Tongue (tissue), 2 donors: Measurements from ENCODE around the gene LURAP1L.

GRCh38 chr9:6931671-6932325 is 174.0 kb downstream of the KDM4C start:
- RAMPAGE, long total RNA, result no peak

DNA sequence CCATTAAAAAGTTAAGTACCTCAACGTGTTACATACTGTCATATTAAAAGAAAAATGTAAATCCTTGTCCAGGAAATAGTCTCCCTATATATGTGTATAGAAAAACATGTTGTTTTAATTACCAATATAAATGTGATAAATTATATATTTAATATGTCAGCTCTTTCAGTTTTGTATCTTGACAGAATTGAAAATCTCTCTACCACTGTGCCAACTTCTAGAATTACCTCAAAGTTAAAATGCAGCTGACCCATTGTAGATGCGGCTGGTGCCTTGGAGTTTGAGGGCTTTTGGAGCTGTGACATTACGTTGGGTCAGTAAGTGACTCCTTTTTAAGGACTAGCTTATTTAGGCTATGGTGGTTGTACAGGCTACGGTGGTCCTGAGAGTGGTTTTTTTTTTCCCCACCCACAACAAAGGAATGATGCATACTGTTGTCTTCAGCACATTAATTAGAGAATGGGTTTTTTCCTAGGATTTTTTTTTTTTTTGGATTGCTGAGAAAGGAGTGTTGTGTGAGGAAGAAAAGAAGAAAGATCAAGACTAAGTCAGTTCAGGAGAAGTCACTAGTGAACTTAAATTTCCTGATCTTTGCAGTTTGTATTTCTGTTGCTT is 237.0 kb downstream of the KDM4C start:
- RAMPAGE, long total RNA, result no peak

DNA sequence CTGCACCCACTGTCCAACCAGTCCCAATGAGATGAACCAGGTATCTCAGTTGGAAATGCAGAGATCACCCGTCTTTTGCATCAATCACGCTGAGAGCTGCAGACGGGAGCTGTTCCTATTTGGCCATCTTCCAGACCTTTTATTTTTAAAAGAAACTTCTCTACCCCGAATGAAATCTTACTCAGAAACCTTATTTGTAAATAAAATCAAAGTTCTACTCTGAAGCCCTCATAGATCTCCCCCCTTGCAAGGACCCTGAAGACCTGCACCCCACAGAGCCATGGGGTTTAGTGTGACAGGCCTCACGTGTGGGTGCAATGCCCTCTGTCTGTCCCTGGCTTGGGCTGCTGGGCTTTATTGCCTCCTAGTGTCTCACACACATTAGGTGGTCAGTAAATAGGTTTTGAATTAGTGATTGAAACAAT is 403.6 kb downstream of the KDM4C start:
- RAMPAGE, long total RNA, result no peak

GRCh38 chr9:7739807-7740179 is 59.8 kb downstream of the DMAC1 start:
- RAMPAGE, long total RNA, result no peak

- RAMPAGE, long total RNA, result no peak
Observed at GRCh38 chr9:7798647-7799090, 909 bp downstream of the DMAC1 start.

- RAMPAGE, long total RNA, result no peak
Observed at GRCh38 chr9:8958362-8958627, 1158.7 kb upstream of the DMAC1 start.

DNA sequence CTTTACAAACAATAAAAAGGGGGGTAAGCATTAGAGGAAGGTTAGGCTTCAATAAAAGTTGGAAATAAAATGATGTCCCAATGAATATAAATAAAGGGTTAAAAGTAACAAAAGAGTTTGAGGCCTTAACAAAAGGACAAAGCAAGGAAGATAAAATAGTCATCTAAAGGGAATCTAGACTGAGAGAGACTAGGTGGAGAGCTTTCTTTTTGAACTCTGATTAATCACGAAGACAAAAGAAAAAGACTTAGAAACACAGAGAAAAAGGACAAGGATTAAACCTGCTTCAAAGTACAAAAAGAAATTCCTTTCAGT is 813.2 kb downstream of the PTPRD start:
- RAMPAGE, long total RNA, result no peak

GRCh38 chr9:10364273-10364793 is 248.5 kb downstream of the PTPRD start:
- RAMPAGE, long total RNA, result no peak

DNA sequence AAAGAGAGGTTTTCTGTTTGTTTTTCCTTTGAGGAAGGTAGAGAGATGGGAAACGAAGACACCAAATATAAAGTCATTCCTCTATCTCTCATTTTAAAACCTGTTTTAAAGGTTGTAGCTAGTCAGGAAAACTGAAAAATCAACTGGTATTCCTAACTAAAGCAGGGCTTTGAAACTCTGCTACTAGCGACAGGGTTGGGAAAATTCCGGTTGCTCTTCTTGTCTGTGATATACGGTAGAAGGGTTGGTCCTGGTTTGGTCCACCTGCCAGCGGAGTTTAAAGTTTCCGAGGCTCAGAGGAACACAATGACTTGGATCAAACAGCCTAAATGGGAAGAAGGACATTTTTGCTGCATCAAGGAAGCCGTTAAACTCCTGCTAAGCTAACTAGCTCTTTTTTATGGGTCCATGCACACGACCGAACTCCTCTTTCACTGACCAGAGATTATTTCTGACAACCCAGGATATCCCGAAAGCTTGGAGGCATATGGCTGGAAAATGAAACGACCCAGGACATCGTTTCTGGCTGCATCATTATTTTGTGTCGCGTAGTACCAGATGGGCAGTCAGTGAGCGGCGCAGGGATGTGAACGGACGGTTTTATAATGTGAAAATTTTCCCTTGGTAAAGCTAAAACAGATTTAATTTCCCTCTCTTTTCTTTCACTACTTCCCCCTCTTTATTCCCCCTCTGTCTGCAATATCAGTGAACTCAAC is at the start of gene LURAP1L:
LURAP1L (plus strand) TSS at position 306 of the 716 bp plus-strand sequence.
- RAMPAGE, long total RNA, result no peak

DNA sequence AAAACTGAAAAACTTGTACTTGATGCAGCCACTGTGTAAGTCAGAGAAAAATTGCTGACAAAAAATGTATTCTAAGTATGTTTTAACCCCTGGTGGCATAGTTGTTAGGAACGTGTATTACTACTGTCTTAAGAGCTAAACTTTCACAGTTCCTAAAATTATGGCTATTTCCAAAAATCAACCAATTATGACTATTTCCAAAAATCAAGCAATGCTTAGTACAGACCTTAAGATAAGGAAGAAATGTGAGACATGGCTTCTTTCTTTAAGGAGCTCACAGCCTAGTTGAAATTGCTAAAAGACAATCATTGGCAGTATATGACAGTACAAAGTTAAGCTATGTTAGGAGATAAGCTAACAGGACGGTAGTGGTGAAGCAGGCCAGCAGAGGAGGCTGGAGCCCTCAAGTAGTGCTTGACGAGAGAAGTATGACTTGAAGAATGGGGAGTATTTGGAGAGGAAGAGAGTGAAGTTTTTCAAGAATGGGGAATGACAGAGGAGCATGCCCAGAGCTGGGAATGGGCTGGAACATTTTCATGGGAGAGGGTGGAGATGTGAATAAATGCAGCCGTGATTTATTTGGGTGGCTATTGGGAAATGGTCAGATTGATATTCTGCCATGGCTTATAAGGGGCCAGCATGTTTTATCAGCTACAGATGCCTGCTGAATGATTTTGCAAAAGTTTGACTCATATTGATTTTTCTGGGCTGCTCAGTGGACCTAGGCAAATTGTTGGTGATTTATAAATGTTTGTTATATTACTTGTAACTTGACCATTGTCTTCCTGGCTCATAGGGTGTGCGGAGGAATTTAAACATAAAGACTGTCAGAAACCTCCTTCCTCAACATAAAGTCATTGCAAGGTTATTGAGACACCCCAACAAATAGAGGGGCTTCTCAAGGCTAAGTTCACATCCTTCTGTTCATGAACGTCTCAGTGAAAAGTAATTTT is 43.7 kb downstream of the LURAP1L start:
- RAMPAGE, long total RNA, result no peak

DNA sequence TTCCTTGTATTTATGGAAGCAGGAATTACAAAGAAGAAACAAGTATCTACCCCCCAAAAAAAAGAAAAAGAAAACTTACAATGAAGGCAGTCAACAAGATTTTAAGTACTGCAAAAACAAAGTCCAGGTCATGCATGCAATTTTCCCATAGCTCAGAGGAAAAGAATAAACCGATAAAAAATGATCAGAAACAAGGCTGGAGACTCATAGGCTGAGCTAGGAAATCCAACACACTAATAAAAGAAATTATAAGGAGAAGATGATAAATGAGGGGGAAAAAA is 69.8 kb downstream of the MPDZ start:
- RAMPAGE, long total RNA, result no peak

- RAMPAGE, long total RNA, result no peak
Observed at GRCh38 chr9:13487873-13488341, 208.4 kb upstream of the MPDZ start.

DNA sequence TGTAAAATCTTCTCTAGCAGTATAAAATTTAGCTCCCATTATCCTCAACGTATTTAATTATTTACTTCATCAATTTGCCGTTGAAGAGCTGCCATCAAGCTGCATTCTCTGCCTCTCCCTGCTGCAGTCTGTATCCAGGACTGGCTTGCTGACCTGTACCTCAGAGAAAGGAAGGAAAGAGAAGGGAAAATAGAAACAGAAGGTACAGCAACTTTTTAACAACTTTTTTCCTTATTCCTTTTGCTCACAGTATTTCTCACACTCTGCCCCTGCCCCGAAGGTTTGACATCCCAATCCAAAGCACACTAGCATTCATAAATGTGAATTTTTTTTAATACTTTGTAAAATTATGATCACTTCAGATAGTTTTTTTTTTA is 248.1 kb upstream of the MPDZ start:
- RAMPAGE, long total RNA, result no peak

DNA sequence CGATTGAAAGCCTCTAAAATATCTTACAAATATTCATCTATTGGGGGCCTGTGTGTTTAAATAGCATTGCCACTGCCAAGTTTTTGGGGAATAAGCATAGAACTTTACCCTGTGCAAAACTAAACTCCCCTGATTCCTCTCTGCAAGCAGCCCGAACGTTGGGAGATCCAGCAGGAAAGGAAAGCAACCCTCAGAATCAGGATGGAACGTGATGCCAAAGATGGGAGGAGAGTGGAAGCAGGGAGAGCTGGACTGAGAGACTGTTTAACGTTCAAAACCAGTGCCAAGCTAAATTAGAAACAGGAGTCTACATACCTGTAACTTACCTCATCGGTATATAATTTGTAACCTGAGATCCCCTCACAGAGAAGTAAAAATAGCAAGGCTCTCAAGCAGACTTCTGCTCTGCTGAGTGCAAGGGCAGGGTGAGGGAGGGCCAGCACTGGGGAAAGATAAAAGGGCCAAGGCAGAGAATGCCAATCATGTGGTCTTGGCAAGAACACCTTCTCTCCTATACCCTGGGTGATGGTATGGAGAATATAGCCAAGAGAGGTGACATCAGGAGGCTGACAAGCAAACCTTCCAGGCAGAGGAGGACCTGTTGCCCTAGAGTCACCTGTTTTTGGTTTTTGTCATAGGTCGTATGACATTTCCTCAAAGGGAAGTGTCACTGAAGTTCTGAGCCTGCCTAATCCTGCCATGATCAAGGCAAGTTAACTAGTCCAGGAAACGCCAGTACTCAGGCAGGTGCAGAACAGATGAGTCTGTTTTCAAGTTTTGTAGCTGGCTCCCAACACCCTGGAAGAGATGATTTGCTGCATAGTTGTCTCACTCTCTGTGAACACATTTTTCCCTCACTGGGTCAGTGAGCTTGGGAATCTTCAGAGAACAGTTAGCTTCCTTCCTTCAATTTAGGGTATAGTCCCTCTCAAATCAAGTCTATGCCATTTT is 472.0 kb downstream of the NFIB start:
- RAMPAGE, long total RNA, result no peak

GRCh38 chr9:14030856-14031658 is 282.9 kb downstream of the NFIB start:
- RAMPAGE, long total RNA, result no peak

- RAMPAGE, long total RNA, result no peak
Observed at GRCh38 chr9:14116052-14116413, 197.9 kb downstream of the NFIB start.

DNA sequence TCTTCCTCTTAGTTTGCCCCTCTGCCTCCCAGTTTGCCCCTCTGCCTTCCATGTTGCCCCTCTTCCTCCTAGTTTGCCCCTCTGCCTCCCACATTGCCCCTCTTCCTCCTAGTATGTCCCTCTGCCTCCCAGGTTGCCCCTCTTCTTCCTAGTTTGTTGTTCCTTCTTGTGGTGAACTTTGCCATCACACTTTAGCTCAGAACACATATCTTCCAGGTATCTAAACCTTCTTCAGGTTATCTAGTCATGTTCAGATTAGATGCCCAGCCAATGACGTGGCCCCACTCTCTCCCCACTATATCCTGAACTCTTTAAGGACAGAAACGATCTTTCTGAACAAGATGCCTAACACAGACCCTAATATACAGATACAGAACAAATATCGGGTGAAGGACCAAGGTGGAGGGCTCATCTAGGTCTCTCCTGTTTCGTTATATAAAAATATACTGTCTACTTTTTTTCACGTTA is 190.2 kb downstream of the NFIB start:
- RAMPAGE, long total RNA, result no peak

- RAMPAGE, long total RNA, result no peak
Observed at GRCh38 chr9:14294363-14295142, 19.4 kb downstream of the NFIB start.

DNA sequence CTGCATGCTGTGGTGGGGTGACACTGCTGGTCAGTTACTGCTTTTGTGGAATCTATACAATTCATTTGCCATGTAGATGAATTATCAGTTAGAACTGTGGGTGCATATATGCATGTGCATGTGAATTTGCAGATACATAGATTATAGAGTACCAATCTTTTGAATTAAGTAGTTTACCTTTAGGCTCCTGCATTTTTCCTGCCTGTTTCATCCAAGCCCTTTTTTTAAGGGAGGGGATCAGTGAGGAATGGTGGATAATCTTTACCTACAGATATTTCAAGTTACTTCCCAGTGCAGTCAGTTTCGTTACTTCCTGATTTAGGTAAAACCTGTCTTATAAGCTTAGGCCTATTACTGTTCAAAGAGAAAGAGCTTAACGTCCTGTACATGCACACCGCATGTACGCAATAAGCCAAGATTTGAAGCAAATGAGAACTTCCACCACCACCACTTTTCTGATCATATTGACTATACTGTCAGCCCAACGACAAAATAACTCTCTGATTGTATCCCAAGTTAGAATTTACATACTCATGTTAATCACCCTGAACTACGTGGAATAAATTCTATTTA is 5.3 kb downstream of the NFIB start:
- RAMPAGE, long total RNA, result no peak

DNA sequence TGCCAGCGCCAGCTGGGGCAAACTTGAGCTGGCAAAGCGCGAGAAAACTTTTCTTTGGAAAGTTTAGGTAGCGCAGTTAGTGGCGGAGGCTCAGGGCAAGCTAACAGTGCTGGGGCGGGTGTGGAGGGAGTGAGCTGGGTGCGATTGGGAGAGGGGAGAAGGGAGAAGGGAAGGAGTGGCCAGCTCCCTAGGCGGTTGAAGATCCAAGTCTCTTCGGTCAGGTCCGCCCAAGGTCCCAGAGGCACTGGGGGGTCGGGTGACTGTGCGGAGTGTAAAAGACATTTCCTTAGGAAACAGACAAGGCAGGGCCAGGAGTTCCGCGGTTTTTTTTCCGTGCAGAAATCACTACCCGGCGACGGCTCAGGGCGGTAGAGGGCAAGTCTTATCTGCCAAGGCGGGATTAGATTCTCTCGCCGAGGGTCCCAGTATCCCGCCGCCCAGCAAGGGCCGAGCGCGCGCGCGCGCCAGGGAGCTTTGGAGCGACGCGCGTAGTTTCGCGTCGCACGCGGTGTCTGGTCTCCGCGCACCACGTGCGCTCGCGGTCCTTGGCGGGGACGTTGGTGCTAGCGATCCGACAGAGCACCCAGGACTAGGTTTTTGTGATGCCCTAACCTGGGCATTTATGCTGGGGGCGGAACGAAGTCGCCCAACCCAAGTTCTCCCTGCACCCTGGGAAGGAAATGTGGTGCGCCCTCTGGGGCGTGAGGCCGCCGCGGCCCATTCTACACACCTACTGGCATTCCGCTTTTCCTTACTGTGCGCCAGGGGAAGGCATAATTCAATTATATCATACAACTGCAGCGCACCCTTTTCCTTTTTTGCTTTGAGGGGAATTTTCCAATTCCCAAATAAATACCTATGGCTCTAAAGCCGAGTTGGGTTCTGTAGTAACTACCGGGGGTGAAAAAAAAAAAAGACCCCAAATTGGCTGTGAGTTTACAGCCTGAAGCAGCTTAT is 33.8 kb upstream of the NFIB start:
- RAMPAGE, long total RNA, result no peak